ENCODE measurements around the gene HOXA6.

GRCh38 chr7:26189238-26189449 is 11.4 kb downstream of the HNRNPA2B1 start:
- CAGE, long polyA plus RNA: no peak

- CAGE, long polyA plus RNA: no peak
- RRBS: no CpG with 5 or more reads among the region's 9 CpGs
These were observed 4.0 kb downstream of the HNRNPA2B1 start for GRCh38 chr7:26196293-26197288.

DNA sequence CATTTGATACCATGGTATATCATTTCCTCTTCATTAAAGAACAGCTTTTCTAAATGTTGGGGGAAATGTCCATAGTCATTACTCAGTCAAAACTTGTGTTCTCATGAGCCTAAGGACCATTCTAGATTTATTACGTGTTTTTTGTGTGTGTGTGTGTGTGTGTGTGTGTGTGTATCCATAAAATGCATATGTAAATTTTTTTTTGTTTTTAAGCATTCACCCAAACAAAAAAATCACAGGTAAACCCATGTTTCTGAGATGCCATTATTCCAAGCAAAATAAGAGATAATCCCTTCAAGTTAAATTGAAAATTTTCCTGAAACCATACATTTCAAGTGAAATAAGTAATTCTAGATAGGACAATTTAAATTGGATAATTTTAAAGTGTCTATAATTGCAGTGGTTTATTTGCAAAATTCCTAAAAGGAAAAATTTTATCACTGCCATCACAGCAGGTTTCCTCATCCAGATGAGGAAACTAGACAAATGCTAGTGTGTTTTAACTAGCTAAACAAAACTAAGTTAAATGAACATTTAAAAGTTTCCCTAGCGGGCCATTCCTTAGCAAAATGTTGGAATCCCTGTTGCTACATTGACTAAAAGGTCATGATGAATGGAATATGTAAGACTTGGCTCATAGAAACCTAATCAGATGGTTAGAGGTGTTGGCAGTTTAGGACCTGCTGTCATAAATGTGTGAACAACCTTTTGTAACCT is 11.1 kb downstream of the CBX3 start:
- CAGE, long polyA plus RNA: no peak
- RRBS: no CpG with 5 or more reads among the region's 2 CpGs

- CAGE, long polyA plus RNA: no peak
- RRBS: no CpG with 5 or more reads among the region's 7 CpGs
These were observed 1.3 kb downstream of the SNX10 start for GRCh38 chr7:26292793-26293440.

DNA sequence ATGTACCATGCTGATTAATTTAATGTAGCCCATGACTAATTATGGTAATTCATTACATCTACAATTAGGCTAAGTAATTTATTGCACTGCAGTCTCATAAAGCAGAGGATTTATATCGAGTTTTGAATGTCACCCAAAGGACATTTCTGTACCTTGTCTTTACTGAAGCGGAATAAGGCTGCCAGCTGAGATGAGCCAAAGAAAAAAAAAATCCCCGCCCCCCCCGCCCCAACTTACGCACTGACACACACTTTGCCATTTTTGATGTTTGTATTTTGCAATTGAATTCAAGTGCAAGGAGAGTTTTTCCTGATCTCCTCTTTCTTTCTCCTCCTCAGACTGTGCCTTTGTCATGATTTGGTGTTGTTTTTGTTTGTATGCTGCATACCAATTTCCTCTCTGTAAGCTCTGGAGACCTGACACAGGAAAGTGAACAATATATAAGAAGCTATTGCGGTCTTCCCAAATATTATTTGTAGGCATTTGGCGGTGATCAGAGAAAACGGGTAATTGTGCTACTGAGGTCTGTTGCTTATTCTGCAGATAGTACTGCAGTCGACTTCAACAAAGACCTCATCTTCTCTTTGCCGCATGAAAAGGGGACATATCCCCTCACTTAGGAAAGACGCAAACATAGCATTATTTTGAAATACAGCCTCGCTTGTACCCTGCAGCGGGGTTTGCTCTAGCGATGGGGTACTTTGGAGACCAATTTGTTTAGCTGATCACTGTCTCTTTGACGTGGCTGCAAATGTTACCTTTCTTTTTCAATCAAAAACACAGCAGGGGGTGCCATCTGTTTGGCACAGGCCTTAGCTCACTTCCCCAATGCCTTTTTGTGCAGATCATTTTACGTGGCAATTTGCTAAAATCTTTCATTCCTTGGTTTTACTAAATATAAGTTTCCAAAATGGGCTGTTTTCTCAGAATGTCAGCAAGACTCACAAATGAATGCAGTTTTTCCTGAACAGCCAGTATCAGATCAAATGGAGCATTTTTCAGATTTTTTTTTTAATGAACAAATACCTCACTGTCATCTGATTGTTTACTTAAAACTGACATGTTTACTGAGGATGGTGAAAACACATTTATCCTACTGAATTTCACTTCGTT is 206.5 kb downstream of the SKAP2 start:
- CAGE, long polyA plus RNA: no peak
- RRBS: no CpG with 5 or more reads among the region's 17 CpGs

DNA sequence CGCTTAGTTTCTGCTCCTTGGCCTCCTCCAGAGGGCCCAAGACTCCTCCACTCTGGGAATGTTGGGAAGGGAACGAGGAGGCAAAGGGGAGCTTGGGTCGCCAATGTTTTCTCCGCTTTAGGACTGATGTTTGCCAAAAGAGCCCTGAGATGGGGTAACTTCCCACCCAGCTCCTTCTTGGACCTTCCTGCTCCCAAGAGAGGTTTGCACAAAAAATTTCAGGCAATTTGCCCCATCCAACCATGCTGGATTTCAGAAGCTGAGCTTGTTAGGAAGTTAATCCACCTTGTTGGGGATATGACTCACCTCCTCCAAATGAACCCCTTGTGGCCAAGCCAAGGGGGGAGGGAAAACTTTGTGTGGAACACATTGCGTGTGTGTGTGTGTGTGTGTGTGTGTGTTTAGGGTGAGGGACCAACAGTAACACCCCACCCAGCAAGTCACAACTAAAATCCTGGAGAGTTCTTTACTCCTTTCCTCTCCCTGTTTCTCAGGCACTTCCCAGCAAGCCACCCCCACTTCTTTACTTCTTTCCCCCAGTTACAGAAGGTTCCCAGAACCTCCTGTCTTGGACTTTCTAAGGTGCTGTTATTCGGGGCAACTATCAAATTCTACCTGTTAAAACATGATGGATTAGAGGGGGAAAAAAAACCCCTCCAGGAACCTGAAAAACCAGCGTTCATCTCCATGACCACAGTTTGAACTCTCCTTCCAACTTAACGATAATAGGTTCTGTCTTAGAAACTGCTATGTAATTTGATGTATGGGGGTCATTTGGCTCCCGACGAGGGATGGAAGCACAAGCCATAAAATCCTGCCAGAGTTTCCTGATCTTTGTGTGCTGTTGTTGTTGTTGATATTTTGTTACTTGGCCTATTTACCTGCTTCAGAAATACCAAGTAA is 8.9 kb upstream of the HOXA2 start:
- CAGE, long polyA plus RNA: no peak
- RRBS: no CpG with 5 or more reads among the region's 10 CpGs

- CAGE, long polyA plus RNA: no peak
- RRBS: 52% methylated on average over 26 of the region's 62 CpGs
These were observed at the start of gene HOXA6 for GRCh38 chr7:27147086-27148023. HOXA6 (minus strand) TSS chr7:27147774.

- CAGE, long polyA plus RNA: no peak
- RRBS: no CpG with 5 or more reads among the region's 24 CpGs
These were observed 543 bp upstream of the HOXA6 start for GRCh38 chr7:27148024-27148610.

GRCh38 chr7:27187144-27187786 is 2.2 kb upstream of the HOXA11 start:
- CAGE, long polyA plus RNA: no peak
- RRBS: no CpG with 5 or more reads among the region's 9 CpGs

DNA sequence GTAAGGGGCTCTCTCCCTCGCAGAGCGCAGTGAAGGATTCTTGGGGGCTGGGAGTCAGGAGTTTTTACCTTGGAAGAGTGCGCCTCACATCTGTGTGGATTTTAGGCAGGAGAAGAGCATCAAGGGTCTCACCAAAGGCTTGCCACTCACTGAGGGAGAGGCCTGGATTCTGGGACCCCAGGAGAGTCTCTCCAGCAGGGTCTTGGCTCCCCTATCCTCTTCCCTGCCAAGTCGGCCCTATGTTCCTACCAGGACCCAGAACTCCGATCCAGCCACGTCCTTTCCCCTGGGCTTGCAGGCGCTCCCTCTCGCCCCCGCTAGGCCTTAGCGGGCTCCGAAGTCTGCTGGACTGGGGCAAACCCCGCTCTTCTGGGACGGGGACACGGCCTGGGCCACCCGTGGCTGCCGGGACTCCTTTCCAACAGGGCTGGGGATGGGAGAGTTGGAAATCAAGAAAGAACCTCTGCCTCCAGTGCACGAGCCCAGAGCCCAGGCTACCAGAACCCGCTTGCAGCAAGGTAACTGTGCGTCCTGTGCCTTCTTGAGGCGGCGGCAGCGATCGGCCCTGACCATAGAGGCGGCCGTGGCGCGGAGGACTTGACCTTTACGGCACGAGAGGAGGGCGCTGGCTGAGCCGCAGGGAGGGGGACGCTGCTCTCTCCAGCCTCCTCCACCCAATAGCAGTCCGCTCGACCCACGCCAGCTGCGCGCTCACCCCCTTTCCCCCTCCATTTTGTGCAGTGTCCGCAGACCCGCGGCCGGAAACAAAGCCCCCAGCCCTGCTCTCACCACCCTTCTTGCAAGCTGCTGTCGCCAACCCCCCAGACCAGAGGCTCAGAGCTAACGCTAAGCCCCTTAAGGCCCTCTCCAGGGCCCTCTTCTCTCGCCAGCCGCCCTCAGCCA is 6.9 kb upstream of the HOXA11 start:
- CAGE, long polyA plus RNA: no peak
- RRBS: no CpG with 5 or more reads among the region's 45 CpGs

DNA sequence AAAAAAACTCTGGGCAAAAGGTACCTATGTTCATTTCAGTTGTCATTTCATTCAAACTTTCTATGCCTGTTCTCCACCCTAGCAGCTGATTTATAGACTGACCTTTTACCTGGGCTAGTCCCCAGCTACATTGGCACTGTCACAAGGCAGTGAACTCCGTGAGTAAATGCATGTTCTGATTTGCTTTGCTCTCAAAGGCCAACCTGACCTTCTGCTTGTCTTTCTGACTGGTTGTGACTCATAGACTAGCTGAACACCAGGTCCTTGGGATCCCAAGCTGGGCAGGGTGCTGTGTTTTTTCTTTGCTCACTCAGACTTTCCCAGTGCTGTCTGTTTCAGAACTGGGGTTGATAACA is 34.9 kb downstream of the EVX1 start:
- CAGE, long polyA plus RNA: no peak
- RRBS: no CpG with 5 or more reads among the region's 1 CpG

GRCh38 chr7:27835250-27835823 is 95.4 kb downstream of the TAX1BP1 start:
- CAGE, long polyA plus RNA: no peak
- RRBS: no CpG with 5 or more reads among the region's 8 CpGs

DNA sequence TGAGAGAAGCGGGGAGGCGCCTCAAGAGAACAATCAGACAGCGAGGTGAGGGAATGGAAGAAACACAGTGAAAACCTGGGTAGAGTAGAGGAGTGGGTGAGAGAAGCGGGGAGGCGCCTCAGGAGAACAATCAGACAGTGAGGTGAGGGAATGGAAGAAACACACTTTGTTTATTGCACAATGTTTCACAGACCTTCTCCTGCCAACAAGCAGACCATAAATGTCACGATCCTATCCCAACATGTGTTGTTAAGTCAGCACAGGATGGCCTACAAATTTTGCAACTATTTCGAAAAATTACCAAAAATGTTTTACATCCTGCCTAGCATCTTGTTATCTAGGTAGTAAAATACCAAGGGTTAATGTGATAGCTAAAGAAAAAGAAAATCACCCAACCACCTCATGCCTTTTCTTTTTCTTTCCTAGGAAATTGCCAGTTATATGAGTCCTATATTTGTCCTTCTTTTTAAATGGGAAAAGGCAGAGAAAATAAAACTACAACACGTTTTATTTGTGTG is 115.2 kb downstream of the JAZF1 start:
- CAGE, long polyA plus RNA: no peak
- RRBS: no CpG with 5 or more reads among the region's 8 CpGs

- CAGE, long polyA plus RNA: no peak
- RRBS: no CpG with 5 or more reads among the region's 6 CpGs
These were observed 114.8 kb downstream of the JAZF1 start for GRCh38 chr7:28065833-28066205.

GRCh38 chr7:28627147-28627573 is 214.8 kb downstream of the CREB5 start:
- CAGE, long polyA plus RNA: no peak
- RRBS: no CpG with 5 or more reads among the region's 5 CpGs

DNA sequence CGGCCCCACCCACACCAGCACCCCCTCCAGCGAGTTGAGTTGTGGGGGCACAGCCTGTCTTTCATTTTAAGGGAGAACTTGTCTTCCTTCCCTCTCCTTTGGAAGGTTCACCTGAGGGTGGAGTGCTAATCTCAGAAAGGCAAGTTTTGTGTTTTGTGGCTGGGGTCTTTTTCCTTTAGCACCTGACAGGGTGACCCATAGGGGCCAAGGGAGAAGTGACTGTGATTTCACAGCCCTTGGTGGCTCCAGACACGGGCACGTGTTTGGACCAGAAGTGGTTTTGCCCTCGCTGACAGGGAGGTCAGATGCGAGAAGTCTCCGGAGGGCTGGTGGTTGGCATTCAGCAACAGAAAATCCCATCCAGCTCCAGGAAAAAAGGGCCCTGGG is 272.8 kb downstream of the CREB5 start:
- CAGE, long polyA plus RNA: no peak
- RRBS: no CpG with 5 or more reads among the region's 7 CpGs

DNA sequence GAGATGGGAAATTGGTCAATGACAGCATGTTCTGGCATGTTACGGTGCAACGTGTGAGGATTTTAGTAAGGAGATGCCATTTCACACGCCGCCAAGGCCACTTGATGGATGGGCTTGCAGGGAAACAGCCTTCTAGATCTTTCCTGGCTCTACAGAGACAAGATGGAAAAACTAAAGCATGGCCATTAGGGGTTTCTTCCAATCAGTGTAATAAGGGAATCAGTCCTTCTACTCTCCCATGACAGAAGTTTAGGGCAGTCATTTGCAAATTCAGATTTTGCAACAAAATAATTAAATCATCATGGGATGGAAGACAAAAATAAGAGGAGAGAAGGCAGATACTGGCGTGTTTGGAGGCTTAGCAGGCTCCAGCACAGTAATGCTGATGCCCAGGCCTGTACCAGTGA is 30.9 kb upstream of the TRIL start:
- CAGE, long polyA plus RNA: no peak
- RRBS: no CpG with 5 or more reads among the region's 5 CpGs

DNA sequence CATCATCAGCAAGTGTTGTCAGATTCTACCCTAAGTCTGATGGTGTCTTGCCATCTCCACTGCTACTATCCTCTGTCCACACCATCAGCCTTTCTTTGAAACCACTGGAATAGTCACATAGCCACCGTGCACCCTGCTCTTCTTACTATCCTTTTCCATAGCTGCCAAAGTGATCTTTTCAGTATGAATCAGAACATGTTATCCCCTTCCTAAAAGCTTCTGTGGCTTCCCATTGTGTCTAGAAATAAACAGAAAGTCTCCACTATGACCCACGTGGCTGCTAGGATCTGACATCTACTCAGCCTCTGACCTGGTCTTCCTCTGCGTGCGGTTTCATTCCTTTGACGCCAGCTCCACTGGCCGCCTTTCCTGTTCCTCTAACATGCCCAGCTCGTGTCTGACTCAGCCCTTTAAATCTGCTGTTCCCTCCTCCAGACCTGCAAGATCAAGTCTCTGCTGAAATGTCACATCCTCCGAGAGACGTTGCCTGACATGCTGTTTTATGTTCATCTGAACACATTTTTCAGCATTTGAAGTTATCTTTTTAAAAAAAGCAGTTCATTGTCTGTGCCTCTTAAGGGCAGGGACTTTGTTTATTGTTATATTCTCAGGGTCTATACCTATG is 16.4 kb upstream of the CHN2 start:
- CAGE, long polyA plus RNA: no peak
- RRBS: no CpG with 5 or more reads among the region's 9 CpGs

GRCh38 chr7:29228699-29229038 is 34.1 kb downstream of the CHN2 start:
- CAGE, long polyA plus RNA: no peak
- RRBS: no CpG with 5 or more reads among the region's 6 CpGs

DNA sequence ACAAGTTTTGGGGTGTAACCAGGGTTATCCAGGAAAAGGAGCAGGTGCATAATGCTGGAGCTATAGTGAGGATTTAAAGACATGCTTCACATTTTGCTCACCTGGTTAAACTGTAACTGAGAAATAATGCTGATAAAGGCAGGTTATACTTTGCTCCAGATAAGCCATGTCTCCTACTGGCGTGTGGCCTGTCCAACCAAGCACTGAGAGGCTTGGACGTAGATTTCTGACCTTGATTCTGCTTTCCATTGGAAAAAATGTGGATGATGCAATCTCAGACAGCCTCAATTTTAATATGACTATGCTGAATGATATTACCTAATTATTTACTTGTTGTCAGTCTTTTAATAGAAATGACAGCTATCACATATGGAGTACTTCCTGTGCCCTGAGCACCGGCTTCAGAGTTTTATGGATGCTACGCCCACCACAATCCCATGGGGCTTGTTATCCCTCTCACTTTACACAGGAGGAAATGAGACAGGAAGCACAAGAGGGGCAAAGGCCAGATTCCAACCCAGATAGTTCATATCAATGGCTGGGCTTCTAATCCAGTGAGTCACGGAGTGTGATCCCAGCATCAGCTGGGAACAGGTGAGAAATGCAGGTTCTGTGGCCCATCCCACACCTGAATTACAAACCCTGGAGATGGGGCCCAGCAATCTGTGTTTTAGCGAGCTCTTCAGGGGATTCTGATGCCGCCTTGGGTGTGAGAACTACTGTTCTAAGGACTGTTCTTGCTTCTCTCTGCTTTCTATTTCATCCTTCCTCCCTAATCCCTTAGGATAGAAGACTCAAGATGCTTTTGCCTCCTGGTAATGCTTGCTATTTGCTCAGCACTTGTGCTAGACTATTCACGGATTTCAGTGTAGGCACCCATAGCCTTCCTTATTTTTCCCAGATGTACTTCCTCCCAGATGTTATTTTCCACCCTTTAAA is 181.6 kb downstream of the CHN2 start:
- CAGE, long polyA plus RNA: no peak
- RRBS: no CpG with 5 or more reads among the region's 8 CpGs

Data from BJ (cell line).